Natural killer cell (primary cell): ENCODE measurements around the genes RFX7 and MNS1.

DNA sequence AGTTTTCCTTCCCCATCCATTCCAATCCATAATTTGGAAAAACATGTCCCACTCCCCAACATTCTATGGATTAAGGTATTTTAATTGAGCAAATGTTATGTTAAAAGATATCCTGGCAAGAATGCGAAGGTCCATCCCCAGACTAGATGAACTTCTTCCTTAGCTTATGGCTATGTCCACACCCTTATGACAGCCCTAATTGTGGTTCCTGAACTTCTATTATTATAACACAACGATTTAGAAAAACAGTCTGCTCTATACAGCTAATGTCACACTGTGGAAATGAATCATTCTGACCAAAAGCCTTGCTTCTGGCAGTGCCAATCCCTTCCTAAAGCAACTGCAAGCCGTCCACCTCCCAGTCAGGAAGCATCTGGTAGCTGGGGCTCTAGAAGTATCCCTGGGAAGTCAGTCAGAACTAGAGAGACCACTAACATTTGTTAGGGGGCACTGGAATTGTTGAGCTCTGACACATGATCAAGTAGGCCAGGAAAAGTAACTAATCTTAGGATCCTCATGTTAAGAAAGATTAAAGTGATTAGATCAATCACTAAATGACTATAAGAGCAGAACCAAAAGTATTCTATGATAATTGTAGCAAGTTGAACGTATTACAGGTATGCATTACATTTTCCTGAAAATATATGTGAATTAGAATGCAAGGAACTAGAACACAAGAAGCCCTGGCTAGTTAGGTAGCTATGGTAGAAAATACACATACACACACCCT, 44.9 kb downstream of the MYO5A start:
- PRO-cap, result no peak

DNA sequence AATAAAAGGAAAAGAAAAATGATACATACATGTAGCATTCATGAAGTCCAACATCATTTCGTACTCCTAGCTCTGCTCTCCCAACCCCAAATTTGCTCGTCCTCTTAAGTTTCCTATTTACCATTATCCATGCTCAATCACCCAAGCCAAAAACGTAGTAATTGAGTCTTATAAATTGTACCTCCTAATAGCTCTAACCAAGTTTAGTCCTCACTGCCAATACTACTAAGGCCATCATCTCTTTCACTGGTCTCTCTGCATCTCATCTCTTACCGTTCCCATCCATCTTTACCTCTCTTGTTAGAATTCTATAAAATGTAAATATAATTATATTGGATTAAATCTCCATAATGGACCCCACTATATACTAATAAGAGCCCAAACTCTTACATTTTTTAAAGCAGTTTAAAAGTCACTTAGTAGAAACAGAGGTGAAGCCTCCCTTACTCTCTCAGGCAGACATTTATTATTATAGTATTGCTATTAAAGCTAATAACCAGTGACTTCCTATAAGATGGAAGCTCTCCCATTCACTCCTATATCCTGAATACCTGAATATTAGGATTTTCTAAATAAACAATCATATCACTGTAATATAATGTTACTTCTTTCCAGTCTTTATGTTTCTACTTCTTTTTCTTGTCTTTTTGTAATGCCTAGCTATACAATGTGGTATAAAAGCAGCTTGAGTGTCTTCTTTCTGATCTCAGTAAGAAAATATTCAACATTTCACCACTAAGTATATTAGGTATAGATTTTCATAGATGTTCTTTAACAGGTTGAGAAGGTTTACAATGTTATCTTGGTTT, 41.6 kb downstream of the ATOSA start:
- PRO-cap, result no peak

DNA sequence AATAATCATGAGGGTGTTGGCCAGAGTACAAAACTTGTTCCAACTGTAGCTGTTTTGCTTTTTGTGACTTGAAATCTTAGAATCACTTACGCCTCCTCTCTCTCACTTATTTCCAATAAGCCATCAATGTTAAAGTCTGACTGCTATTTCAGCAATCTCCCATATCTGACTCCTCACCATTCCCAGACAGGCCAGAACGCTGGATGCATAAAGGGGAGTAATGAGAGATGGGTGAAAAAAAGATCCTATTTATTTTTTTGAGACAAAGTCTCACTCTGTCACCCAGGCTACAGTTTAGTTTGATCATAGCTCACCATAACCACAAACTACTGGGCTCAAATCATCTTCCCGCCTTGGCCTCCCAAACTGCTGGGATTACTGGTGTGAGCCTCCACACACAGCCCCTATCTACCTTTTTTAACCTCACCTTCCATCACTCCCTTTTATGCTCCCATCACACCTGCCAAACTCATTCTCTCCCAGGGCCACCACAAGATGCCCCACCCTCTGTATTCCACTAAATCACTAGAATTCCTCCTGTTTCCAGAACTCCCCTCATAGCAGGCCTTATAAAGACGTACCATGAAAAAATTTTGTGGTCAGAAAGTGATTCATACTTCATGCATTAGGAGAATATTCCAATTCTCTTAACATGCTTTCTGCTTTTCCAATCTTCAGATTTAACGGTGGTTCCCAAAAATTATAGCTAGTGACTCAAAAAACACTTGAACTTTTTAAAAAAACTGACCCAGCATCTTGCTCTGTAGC, 36.4 kb downstream of the ATOSA start:
- PRO-cap, result no peak

- PRO-cap, result no peak
Measured at GRCh38 chr15:52657464-52657752, 21.8 kb downstream of the ATOSA start.

DNA sequence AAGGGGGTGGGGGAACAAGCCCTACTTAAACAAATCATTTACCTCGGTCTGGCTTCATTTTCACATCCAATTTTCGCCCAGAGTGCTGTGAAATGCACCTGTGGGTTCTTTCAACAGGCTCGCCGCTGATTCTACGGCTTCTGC, 1.4 kb downstream of the ATOSA start:
- PRO-cap, result unidirectional peak, plus-strand start at position 57 of the sequence

GRCh38 chr15:52682769-52683206, 3.6 kb upstream of the ATOSA start:
- PRO-cap, result bidirectional peak, plus-strand start at chr15:52683011, minus-strand start at chr15:52682912

- PRO-cap, result no peak
Measured at GRCh38 chr15:53030623-53031246, 240.6 kb upstream of the ONECUT1 start.

GRCh38 chr15:53976773-53977217, 1.4 kb upstream of the UNC13C start:
- PRO-cap, result no peak

DNA sequence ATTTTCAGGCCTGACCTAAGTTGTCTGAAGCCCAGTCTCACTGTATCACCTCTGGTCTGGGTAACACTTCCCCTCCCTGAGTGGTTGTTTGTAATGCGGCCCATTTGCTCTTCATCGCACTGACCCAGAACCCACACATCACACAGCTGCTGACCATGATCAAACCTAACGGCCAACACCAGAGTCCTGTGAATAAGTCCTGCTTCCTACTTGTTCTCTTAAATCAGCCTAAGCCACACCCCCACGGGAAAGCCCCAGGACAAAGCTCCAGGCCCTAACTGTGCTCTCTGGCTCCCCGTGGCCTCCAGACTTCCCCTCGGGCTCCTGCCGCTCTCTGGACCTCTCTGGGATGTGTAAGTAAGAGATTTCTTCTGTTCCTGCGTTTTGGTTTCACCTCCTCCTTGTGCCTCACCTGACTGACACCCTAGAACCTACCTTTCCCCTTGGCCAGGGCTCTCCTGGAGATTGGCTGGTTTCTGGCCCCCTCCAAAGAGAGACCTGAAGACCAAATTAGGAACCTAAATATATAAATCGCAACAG, 605.5 kb downstream of the UNC13C start:
- PRO-cap, result no peak

- PRO-cap, result no peak
Measured at GRCh38 chr15:55247836-55248639, 41.6 kb downstream of the RAB27A start.

DNA sequence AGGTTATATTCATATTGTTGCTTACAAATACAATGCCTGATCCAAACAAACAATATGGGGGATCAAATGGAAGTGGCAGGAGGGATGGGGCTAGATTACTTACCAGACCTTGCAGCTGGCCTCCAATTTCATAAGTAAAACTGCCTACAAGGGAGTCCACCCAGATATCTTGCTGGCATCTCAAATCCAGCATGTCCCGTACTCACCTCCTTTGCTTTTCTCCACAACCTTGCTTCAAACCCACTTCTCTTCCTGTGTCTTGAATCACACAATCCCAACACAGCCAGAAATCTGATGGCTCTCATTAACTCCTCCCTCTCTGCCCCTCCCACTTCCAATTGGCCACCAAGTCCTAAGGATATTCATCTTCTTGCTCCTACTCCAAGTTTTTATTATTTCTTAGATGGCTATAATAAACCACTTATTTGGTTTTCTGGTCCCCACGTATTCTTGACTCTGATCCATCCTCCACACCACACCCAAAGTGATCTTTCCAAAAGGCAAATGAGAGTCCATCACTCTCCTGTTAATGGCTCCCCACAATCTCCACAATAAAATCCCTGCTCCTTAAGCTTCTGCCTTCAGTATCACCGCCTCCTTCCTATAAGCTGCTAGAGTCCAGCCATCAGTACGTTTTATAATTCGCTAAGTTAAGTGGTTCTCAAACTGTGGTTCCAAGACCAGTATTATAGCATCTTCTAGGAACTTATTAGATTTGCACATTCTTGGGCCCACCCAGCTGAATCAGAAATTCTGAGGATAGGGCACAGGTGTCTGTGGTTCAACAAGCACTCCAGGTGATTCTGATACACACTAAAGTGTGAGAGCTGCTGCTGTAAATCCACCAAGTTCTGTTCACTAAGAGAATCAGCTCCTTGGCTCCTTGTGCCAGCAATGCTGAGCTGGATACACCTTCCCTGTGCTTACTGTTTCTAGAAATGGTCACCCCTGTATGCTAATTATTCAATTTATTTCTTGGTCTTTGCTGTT, 18.7 kb downstream of the RAB27A start:
- PRO-cap, result no peak

- PRO-cap, result bidirectional peak, plus-strand start at chr15:55277344, minus-strand start at chr15:55277134
Measured at GRCh38 chr15:55276980-55277751, 12.4 kb downstream of the RAB27A start.

DNA sequence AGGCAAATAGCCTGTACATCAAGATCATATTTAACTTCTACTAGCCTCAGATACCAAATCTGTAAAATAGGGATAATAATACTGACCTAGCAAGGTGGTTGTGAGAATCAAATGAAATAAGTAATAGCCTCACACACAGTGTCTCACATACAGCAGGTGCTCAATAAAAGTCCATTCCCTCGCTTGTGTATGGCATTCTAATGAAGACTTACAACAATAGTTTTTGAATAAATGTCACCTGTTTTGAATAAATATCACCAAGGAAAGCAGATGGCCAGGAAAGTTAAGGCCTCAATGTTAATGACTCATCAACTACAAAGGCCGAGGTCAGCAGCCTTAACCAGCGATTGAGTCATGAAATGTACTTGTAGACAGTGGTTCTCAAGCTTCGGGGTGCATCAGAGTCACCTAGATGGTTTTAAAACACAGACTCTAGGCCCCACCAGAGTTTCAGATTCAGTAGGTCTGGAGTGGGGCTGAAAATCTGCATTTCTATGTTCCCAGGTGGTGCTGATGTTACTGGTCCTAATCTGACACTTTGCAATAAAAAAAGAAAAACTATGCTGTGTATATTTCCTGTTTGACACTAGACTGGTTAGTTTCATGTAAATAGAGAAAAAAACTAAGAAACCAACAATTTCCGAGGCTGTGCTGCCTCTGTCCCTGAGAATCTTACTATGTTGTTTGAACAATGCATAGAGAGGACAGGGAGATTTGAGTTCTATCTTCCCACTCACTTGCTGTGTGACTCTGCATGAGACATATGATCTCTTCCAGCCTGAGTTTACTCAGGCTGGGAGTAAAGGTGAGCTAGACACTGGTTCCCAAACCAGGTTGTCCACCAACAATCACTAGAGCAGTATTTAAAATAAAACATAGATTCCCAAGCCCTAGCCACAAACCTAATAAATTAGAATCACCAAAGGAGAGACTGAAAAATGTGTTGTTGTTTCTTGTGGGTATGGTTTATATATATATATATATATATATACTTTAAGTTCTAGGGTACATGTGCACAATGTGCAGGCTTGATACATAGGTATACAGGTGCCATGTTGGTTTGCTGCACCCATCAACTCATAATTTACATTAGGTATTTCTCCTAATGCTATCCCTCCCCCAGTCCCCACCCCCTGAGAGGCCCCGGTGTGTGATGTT, 9.7 kb downstream of the RAB27A start:
- PRO-cap, result unidirectional peak, plus-strand start at position 374 of the sequence; bidirectional peak, plus-strand start at position 636 of the sequence, minus-strand start at position 521 of the sequence

GRCh38 chr15:55343155-55343535, 24.1 kb downstream of the PIGB start:
- PRO-cap, result no peak

DNA sequence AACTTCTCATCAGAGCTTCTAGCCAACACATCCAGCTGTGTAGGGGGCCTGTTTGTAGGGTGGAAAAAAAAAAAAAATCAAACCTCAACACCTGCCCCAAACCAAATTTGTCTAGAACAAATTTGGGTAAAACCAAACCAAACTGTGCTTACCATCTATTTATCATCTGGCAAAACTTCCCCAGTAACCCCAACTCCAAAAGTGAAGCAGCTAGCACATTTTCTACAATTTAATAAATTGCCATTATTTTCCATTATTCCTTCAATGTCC, 40.7 kb downstream of the CCPG1 start:
- PRO-cap, result no peak

GRCh38 chr15:55909046-55909852, 84.2 kb downstream of the NEDD4 start:
- PRO-cap, result no peak

DNA sequence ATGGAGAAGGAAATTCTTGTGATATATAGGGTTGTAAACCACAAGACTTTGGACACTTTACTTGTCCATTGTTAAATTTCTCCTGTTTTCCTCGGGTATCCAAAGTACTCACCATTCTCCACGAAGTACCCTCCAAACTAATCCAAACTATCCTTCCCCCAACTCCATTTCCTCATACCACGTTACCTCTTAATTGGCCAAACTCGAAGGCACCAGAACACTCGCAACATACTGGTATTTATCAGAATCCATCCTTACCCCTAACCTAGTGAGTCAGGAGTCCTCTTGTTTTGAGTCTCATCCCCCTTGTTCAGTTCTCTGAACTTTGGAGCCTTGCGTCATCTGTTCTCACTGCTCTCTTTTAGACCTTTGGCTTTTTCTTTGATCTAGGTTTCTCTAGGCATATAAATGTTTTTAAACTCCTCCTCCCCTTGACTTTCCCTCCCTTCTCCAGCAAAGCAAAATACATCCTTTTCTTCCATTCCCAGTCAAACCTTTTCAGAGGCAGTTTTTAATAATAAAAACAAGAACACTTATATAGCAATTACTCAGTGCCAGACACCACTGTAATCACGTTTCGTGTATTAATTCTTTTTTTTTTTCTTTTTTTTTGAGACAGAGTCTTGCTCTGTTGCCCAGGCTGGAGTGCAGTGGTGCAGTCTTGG, 40.9 kb downstream of the NEDD4 start:
- PRO-cap, result no peak

GRCh38 chr15:56243554-56244104, at the start of gene RFX7:
TSS of gene RFX7 (minus strand) at chr15:56243879.
- PRO-cap, result bidirectional peak, plus-strand start at chr15:56243941, minus-strand start at chr15:56243846

DNA sequence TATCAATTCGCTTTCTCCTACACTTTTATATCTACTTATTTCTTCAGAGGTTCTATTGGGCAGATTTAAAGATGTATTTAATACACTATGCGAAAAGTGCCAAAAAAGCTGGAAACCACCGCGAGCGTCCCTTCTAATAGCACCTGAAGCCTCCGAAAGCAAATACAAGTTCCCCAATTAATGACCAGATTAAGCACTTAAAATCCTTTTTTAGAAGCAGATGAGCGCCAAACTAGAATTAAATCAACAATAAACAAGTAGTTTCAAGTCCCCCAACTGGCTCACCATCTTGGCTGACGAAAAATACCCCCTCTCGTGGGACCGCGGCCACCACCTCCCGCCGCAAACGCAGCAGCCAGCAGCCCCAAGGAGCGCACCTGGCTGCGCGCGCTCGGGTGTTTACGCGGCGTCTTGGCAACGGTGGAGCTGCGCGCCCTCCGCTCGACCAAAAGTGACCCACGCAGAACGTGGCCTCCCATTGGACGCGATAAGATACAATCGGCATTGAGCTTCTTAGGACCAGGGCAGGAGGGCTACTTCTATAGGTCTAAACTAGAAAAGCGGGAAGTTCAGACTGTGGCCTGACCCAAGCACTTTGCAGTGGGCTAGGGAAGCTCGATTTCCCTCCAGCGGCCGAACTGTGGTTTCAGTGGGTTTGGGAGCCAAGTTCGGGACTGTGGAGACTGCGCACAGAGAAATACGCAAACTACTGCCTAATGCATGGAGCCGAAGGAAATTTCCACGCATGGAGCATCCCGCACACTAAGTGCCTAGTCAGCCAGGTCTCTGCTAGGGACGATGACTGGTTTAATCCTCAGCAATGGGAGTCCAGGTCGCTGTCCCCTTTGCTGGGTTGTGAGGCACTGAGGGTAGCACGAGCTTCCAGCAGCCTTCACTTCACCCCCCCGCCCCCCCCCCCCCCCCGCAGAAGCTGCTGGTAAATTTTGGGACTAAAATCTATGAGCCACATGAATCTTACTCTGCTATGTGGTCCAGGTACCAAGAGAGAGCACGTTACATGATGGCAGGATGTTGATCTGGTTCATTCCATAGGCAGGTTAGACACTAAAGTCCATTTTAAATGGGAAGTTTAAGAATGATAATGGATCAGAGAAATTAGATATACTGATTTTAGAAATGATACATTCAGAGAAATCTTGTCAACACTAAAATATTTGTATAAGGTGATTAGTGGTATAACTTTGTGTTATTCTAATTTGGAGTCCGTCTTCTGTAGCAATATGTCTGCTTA, at the start of gene MNS1:
Gene MNS1, minus strand, starts transcription at position 453 of the 1,252 bp plus-strand sequence.
- PRO-cap, result no peak

- PRO-cap, result no peak
Measured at GRCh38 chr15:56917969-56918226, 546 bp upstream of the TCF12 start.